ENCODE results near the genes RAB40AL, BEX2, RADX, RNF128 and PRPS1.

DNA sequence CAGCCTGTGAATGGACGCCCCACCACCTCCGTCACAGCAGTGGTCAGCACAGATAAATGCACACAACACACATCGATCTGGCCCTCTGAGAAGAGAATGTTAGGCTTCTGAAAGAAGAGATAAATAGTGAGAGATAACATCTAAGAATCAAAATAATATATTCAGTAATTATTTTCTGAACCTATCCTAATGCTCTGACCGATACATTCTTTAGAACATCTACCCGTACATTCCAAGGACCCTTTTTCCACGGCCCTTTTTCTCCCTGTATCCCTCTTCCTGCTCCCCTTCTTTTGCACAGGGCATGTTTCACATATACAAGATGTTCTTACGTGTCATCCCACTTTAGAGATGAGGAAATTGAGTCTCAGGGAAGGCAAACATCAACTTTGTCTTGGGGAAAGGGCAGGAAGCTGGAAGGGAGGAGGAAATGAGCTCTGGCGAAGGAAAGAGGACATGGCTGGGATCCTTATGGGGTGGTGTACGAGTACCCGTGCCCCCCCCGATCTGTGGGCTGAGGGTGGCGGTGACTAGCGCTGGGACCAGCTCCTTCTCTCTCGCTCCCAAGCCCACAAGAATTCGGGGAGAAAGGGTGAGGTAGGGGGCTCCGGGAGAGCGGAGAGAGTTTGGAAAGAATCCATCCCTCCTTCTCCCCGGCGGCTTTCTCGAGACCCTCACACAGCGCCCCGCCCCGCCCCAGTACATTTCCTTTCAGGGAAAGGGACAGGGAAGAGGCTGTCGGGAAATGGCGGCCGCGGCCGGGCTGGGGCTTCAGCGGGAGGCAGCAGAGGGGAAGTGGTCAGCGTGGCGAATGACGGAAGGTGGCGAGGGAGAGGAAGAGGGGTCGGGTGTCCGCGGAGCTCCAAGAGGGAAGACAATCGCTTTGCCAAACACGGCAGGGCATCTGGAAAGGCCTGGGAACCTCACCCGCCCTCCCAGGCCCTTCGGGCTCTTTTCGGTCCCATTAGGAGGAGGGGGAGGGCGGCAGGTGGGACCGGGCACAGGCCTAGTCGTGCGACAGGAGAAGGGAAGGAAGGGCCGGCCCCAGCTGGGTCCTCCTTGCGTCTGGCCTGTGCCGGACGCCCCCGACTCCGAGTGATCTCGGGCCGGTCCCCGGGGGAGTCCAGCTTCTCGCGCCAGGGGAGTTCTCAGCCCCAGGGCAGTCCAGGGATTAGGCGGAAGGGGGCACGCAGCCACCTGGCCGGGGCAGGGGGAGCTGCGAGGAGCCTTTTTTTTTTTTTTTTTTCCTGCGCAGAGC is 10.0 kb downstream of the HNRNPH2 start:
- RRBS, result 4% methylated on average over 11 of the region's 61 CpGs

GRCh38 chrX:101638961-101640207 is 16.4 kb downstream of the ARMCX3 start:
- RRBS, result no CpG with 5 or more reads among the region's 3 CpGs

- RRBS, result 95% methylated on average over 6 of the region's 17 CpGs
These were observed at the start of gene RAB40AL for GRCh38 chrX:102936852-102937342. TSS of gene RAB40AL (plus strand) at chrX:102937272.

- RRBS, result no CpG with 5 or more reads among the region's 20 CpGs
These were observed 585 bp downstream of the TCEAL5 start for GRCh38 chrX:103275941-103276388.

DNA sequence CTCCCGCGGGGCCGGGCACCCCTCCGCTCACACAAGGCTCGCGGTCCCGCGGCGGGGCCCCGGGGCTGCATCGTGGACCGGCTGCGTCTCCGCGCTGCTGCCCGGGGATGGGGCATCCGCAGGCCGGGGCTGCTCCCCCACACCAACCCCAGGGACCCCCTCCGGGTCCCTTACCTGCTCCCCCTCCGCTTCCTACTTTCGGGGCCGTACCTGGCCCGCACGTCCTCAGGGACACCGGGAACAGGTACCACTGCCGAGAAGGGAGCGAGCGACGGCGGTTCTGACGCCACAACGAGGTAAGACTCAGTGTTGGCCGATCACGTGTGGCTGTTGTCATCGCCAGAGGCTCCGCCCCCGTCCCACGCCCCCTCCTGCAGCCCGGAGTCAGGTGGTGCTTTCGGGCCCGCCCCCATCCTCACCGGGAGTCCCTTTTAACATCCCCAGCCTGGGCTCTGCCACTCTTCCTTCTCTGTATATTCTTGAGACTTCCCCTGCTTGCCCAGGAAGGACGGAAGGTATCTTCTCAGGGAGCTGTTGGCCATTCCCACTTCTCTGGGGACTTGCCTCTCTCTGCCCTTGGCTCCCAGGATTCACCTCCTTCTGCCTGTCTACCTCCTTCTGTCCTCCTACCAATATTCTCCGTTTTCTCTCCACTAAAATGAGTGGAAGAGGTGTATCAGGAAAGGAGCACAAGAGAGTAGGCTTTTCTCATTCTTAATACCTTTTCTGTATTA is at the start of gene BEX2:
BEX2 (minus strand) TSS at position 305 of the 734 bp plus-strand sequence.
- RRBS, result 2% methylated on average over 13 of the region's 44 CpGs

- RRBS, result 0% methylated on average over 1 of the region's 30 CpGs
These were observed 833 bp downstream of the TCEAL7 start for GRCh38 chrX:103330489-103331654.

DNA sequence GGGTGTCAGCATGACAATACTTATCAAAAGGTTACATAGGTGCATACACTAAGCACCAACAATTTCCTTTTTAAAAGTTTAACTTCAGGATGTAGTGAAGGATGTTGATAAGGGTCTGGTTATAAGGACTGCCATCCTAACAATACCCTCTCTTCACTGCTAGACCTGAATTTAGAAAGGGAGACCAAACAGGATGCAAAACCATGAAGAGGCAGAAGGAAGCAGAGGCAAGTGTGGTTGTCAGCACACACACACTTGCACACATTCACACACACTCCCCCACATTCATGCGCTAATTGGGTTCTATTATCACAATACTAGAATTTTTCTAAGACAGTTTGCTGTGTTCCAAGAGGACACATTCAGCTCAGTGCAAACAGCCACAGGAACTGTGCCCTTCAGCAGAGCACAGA is 13.1 kb upstream of the RAB40A start:
- RRBS, result no CpG with 5 or more reads among the region's 1 CpG

DNA sequence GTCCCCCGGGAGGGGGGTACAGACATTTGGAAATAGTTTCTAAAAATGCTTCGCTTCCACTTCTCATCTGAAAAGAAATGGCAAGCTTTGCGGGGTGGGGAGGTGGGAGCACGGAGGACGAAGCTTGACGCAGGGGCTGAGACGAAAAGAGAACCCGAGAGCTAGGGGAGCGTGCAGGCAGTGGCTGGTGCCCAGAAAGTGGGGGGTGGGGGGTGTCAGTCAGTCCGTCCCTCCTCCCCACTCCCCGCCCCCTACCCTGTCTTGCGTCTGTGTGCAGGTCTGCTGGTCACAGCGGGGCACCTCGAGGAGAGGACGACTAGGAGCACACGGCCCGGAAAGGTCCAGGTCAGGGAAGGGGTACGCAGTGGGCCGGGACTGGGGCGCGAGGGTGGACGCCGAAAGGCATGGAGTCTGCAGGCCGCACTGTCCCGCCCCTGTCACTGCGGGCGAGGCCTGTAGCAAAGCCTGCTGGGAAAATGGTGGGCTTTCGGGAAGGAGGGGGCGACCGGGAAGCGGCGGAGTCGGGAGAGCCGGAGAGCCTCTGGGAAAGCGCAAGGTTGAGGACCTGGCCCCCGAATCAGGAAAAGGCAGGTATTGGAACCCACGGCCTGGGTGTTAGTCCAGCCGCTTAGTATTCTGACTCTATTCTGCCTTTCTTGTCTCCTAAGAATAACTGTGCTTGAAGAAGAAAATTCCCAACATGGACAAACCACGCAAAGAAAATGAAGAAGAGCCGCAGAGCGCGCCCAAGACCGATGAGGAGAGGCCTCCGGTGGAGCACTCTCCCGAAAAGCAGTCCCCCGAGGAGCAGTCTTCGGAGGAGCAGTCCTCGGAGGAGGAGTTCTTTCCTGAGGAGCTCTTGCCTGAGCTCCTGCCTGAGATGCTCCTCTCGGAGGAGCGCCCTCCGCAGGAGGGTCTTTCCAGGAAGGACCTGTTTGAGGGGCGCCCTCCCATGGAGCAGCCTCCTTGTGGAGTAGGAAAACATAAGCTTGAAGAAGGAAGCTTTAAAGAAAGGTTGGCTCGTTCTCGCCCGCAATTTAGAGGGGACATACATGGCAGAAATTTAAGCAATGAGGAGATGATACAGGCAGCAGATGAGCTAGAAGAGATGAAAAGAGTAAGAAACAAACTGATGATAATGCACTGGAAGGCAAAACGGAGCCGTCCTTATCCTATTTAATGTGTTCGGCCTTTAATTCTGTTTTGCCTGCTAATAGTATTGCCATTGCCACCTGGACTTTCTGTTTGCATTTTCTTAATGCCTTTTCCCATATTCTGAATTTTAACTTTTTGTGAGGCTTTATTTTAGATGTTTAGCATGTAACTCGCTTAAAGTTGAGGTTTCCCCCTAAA is 918 bp downstream of the TCEAL1 start:
- RRBS, result no CpG with 5 or more reads among the region's 59 CpGs

GRCh38 chrX:103674422-103675788 is 11.6 kb downstream of the MORF4L2 start:
- RRBS, result no CpG with 5 or more reads among the region's 12 CpGs

- RRBS, result no CpG with 5 or more reads among the region's 3 CpGs
These were observed 2.5 kb upstream of the MORF4L2 start for GRCh38 chrX:103688975-103689335.

DNA sequence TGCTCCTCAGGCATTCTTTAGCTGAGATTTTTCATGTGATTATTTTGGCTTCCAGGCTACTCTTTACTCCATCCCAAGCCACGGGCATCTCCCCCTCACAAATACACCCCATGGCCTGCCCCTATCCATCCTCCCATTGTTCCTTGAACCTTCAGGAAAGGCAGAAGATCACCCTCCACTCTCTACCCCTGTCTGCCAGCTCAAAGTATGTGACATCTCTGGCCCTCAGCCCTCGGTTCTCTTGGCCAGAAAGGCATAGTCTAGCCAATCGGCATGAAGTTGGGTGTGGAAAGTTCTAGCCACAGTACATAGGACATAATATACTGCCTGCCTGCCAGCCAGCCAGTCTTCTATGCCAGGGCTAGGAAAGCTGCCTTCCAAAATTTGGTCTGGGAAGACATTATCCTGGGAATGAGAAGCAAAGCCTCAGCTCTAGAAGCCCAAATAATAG is 3.2 kb upstream of the PLP1 start:
- RRBS, result no CpG with 5 or more reads among the region's 3 CpGs

GRCh38 chrX:104106008-104106207 is 6.4 kb upstream of the ZCCHC18 start:
- RRBS, result no CpG with 5 or more reads among the region's 5 CpGs

DNA sequence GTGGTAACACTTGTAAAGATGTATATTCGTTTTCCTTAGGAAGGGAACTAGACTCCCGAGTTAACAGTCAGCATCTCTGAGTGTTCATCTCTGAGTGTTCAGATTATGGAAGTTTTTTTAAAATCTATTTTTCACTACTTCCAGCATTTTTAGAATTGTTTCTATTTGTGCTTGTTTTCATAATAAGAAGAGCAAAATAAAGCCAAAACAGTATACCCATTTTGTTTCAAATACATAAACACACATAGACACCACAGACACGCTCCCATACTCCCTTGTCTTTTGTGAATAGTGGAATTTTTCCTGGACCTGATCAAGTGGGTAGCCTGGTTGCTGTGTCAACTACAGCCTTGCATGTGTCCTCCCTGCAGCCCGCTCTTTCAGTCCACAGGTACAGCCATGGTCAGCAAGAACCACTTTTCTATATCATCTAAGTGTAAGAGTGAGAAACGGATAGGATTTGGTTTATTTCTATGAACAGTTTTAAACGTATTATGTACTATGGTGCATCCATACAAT is 9.8 kb downstream of the PWWP3B start:
- RRBS, result no CpG with 5 or more reads among the region's 6 CpGs

DNA sequence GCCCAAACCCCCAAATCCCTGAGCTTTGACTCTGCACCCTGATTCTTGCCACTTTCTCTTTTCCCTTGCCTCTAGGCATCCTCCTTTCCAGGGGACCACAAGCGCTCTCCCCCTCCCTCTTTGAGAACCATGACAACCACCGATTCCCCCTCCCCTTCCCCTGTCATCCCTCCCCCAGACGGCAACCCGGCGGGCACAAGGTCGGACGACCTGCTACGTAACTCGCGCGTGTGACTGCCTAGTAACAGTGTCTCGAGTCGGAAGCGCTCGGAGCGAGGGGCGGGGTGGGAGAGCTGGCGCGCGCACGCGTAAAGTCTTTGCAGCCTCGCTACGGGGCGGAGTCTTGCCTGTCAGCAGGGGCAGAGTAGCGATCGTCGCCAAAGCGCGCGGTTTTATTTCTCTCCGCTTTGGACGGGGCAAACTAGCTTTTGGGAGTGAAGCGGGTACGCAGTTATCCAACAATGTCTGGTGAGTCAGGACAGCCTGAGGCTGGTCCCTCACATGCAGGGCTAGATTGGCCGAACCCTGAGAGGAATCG is at the start of gene RADX:
RADX (plus strand) TSS at position 359 of the 538 bp plus-strand sequence.
- RRBS, result no CpG with 5 or more reads among the region's 37 CpGs

DNA sequence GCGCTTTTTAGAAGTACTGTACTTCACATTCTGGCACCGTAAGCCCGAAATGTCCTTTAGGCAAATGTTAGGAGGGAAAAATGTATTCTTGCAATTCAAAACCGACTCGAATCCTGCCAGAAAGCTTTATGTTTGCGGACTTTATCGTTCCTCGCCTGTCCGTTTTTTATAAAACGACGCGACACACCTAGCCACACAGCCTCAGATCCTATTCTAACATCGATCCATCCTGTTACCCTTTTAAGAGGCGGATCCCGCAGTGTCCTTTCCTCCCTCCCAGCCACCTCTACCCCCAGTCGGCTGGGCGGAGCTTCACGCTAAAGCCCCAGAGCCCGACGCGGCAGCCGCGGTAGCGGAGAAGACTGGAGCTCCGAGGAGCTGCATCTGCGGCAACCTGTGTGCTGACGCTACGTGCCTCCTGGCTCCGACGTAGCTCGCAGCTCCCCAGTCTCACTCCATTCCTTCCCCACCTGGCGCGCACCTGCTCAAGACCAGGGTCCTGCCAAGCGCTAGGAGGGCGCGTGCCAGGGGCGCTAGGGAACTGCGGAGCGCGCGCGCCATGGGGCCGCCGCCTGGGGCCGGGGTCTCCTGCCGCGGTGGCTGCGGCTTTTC is at the start of gene RNF128:
RNF128 (plus strand) TSS at position 347 of the 612 bp plus-strand sequence.
- RRBS, result 1% methylated on average over 4 of the region's 48 CpGs

DNA sequence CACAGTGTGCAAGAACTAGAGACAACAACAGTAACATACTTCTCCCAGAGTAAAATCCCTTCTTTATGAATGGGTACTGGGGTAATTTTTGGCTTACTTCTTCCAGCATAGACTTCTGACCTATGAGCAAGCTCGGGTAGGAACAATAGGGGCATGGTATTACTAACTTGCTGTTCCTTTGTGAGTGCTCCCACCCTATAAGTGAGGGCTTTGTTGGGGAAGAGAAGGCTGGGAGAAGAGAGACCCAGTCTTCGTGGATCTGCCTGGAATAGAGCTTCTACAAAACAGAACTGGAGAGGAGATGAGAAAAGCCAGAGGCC is 30.2 kb downstream of the CLDN2 start:
- RRBS, result no CpG with 5 or more reads among the region's 2 CpGs

- RRBS, result under 1% methylated on average over 8 of the region's 36 CpGs
These were observed at the start of gene PRPS1 for GRCh38 chrX:107627908-107628640. TSS of gene PRPS1 (plus strand) at chrX:107628510.

DNA sequence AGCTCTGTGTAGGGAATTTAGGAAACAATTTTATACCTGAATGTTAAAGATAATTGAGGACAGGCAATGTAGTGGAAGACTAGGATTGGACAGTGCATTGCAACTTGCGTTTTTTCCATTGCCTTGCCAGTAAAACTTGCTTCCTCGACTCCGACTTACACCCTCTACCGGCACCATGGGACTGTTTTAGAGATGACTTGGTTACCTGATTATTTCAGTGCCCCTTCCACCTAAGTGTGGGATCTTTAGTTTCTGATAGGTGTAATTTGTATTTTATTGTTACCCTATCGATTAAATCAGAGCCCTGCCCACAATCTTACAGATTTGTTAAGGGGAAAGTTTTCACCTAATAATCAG is 1.2 kb downstream of the PRPS1 start:
- RRBS, result no CpG with 5 or more reads among the region's 5 CpGs

GRCh38 chrX:107701482-107702076 is 73.3 kb downstream of the PRPS1 start:
- RRBS, result no CpG with 5 or more reads among the region's 1 CpG